Right cardiac atrium (tissue), 1 donor: ENCODE measurements around the gene MRC2.

GRCh38 chr17:59337861-59338367 is 6.5 kb downstream of the YPEL2 start:
- PRO-cap = no peak

DNA sequence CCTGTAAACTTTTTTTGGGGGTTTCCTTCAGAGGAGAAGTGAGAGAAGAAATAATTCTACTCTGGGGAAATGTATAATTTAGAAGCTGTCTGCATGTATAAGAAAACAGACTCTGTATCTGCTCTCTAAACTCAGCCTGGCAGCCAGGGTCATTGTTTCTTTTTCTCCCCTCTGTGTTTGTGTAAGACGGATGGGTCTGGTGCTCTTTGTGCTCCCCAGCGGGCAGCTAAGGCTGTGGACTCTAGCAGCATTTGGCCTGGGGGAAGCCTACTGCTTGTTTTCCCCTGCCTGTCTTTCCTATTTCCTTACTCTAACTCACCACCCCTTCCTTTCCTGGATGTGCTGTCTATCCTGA is 19.2 kb downstream of the YPEL2 start:
- PRO-cap = no peak

DNA sequence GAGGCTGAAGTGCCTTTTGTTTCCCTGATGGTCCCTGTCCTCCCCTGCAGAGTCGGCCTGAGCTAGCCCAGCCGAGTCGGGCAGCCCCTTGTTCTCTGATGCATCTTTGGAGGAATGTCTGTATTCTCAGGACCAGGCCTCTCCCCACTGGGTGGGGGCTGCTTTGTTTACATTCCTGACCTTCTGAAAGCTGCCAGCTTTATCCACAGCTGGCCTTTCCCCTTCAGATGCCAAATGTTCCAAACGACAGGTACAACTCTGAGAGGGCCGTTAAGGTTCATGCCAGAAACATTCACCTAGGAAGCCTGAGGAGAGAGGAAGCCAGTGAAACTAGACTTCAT is 35.0 kb downstream of the YPEL2 start:
- PRO-cap = no peak

GRCh38 chr17:59435065-59435853 is 103.8 kb downstream of the YPEL2 start:
- PRO-cap = no peak

GRCh38 chr17:59655822-59656411 is 36.2 kb downstream of the CLTC start:
- PRO-cap = no peak

GRCh38 chr17:59698758-59699469 is 8.3 kb downstream of the PTRH2 start:
- PRO-cap = no peak

- PRO-cap = no peak
Observed at GRCh38 chr17:60018789-60019440, 54.4 kb upstream of the RNFT1 start.

- PRO-cap = unidirectional peak, plus-strand start at chr17:60391334
Observed at GRCh38 chr17:60390813-60391557, 948 bp downstream of the USP32 start.

DNA sequence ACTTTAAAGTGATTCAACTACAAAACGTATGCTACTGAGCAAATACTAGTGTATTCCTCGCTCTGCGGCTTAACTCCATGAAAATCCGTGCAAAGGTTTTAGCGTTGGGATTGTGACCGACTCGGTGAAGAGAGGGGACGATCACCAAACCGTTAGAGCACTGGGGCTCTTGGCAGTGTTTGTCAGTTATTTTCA is 842 bp upstream of the PPM1D start:
- PRO-cap = no peak

GRCh38 chr17:60902312-60902904 is 224.8 kb downstream of the BCAS3 start:
- PRO-cap = bidirectional peak, plus-strand start at chr17:60902636, minus-strand start at chr17:60902542

DNA sequence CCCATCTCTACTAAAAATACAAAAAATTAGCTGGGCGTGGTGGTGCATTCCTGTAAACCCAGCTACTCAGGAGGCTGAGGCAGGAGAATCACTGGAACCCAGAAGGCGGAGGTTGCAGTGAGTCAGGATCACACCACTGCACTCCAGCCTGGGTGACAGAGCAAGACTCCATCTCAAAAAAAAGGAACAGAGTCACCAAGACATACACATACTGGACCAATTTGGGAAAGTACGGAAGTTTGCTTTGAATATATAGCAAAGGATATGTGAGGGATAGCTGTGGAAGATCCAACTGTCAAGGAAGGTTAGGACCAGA is 259.6 kb upstream of the TBX2 start:
- PRO-cap = no peak

DNA sequence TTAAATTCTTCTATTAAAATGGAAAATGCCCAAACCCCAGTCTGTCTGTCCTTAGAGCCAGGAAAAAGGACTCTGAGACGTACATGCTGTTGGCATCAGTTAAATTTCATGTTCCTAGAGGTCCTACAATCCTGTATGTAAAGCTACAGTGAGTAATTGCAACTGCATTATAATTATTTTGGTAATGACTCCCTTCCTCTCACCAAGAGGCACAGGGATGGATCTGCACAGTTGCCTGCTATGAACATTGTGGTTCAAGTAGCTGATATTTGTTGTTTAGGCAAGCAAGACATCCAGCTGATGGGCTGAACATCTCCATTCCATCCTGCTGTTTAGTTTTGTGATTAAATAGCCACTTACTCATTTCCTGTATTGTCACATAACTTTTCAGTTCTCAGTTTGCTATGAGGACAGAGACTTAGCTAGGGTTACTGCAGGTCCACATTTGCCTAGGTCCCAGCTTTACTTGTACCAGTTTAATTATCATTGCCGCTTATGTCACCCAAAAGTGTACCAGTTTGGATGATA is 181.2 kb upstream of the TBX2 start:
- PRO-cap = no peak

DNA sequence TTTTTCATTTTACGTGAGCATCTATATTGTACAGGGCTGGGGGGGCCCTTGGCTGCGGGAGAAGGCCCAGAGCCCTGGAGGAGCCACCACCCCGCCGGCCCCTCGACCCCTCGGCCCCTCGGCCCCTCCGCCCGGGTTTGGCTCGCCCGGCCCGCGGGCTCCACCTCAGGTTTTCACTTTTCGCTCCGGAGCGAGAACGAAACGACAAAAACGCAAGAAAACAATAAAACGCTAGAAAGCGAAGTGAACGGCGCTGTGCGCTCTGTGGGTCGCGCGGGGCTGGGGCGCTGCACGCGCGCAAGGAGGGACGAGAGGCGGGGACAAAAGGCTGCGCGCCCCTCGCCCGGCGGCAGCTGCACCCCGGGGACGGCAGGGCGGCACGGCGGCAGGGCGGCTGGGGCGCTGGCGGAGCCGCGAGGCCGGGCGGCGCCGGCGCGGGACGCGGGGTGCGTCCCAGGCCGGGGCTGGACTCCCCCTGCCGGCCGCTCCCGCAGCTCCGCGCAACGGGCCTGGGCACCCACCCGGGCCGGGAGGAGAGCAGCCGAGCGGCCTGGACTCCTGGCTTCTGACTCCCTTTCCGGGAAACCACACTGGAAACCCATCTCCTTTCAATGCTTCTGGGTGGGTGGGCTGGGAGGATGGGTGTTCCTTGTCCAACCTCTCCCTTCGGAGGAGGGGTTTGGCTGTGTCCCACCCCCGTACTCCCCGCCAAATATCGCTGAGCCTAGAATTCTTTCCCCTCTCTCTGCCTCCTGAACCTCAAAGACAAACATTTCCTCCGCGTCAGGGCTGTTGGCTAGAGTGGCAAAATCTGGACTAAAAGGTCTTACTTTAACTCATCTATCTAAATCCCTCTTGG is 9.8 kb downstream of the TBX2 start:
- PRO-cap = bidirectional peak, plus-strand start at position 503 of the sequence, minus-strand start at position 520 of the sequence; bidirectional peak, plus-strand start at position 771 of the sequence, minus-strand start at position 567 of the sequence

DNA sequence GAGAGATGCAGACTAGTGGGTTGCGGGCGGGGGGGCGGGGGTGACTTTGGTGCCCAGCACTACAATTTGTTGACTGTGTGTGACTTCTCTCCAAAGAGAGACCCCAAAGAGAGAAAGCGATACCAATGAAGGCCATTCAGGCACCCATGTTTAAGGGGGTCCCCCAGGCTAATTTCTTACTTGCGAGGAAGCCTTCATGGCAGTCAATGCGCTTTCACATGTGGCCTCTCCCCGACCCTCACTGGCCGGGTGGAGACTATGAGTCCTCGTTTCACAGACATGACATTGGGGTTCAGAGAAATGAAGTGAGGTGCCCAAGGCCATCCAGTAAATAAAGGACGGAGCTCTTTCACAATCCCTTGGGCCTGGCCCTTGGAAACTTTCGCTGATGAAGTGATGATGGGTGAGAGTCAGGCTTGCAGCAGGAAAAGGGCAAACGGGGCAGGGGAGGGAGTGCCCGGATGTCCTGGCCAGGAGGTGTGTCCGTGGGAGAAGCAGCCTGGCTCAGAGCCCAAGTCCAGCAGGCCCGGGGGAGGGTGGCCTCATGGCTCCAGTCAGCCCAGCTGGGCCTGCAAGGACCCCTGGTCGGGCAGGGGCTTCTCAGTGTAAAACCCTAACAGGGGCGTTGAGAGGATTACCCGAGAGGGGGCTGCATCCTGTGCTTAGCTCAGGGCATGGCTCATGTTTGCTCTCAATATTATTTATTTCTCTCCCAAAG is 14.6 kb downstream of the TBX2 start:
- PRO-cap = no peak

- PRO-cap = no peak
Observed at GRCh38 chr17:61461676-61462404, 9.6 kb downstream of the TBX4 start.

GRCh38 chr17:61463180-61463644 is 11.0 kb downstream of the TBX4 start:
- PRO-cap = no peak

- PRO-cap = no peak
Observed at GRCh38 chr17:61980518-61981008, 52.8 kb upstream of the INTS2 start.

GRCh38 chr17:62170203-62170805 is 105.2 kb upstream of the MED13 start:
- PRO-cap = no peak

GRCh38 chr17:62627613-62627971 is at the start of gene MRC2:
Gene MRC2, plus strand, starts transcription at chr17:62627670.
- PRO-cap = bidirectional peak, plus-strand start at chr17:62627673, minus-strand start at chr17:62627520

GRCh38 chr17:62688205-62688944 is 60.9 kb downstream of the MRC2 start:
- PRO-cap = no peak